Airway epithelial cell (primary cell): ENCODE measurements around a stretch of chr6.

DNA sequence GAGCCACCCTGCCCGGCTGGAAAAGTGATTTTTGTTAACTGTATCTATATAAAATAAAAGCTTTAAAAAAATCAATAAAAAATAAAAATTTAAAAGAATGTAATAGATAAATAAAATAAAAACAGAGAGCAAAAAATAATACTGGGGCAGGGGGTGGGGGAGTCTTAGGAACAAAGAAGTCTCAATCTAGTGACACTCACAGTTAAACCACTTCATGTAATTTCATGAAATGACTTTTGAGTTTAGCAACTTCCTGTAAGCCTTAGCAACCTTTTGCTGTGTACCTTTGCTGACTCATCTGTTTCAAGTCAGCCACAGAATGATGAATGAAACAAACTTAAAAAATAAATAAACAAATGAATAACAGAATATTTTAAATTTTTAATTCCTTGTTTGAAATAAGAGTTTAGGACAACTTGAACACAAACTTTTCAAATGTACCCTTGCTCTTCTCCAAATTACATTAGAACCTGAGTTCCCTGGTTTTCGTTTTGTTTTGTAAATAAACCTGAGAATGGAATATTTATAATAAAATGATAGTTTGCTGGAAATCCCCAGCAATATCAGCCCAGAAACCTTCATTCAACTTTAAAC lies 10.3 kb downstream of the MBOAT1 start:
- RAMPAGE, long total RNA: no peak

- RAMPAGE, long total RNA: no peak
These were observed 4.8 kb downstream of the E2F3 start for GRCh38 chr6:20406159-20407239.

- RAMPAGE, long total RNA: no peak
These were observed 27.8 kb downstream of the E2F3 start for GRCh38 chr6:20429059-20430231.

GRCh38 chr6:20479086-20480253 lies 54.8 kb upstream of the CDKAL1 start:
- RAMPAGE, long total RNA: no peak

GRCh38 chr6:21588013-21588840 lies 5.3 kb upstream of the SOX4 start:
- RAMPAGE, long total RNA: no peak

- RAMPAGE, long total RNA: no peak
These were observed 4.3 kb upstream of the SOX4 start for GRCh38 chr6:21589248-21589699.

- RAMPAGE, long total RNA: no peak
These were observed 147.3 kb downstream of the SOX4 start for GRCh38 chr6:21740884-21741145.

- RAMPAGE, long total RNA: no peak
These were observed 214.6 kb downstream of the SOX4 start for GRCh38 chr6:21808144-21808488.

DNA sequence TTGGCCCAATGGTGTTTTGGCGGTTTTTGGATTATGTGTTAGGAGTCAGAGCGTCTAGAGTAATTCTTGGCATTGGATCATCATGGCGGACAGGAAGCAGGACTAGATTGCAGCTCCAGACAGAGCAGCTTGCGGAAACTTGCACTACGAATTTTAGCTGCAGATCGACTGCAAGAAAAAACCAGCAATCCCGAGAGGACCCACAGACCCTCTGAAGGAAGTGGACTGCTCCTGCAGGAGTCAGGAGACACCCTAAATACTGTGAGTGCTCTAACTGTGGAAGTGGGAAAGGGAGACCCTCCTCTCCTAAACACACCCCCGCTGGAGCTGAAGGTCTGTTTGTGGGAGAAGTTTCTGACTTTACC lies 280.2 kb downstream of the SOX4 start:
- RAMPAGE, long total RNA: no peak

DNA sequence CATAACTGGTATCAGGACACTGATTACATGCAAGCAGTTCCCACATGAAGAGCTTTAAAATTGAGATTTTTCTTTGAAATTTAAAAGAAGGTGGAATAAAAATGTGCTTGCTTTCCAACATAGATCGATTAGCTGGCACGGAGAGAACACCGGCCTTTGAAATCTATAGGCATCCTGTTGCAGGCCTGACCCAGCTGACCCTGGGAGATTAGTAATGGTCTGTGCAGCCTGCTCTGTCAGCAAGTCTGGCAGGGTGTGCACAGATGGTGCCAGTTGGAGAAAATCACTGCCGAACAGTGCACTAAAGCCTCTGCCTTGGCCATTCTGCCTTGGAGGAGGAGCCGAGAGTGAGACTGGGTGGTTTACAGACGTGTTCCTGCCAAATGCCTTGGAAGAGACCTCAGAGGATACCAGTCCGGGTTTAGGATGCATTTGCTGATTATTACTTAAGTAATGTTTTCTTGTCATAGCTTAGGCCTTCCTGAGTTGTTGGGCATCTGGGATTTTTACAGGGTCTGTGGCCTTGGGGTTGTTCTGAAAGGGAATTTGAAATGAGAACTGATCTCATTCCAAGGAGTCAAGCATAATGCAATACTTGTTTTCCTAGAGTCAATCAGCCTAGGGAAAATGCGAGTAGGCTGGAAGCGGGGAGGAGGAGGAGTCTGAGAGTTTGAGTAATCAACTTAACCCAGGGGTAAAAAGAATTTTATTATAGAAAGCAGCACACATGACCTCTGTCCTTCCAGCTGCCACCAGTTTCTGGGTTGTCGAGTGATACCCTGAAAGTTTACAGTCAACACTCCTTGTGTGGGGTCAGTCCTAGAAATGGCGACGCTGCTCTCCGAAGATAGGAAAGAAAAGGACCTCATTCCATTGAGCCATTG lies 292.1 kb downstream of the SOX4 start:
- RAMPAGE, long total RNA: no peak

GRCh38 chr6:21947554-21948353 lies 349.1 kb downstream of the PRL start:
- RAMPAGE, long total RNA: no peak

GRCh38 chr6:22036306-22036653 lies 260.6 kb downstream of the PRL start:
- RAMPAGE, long total RNA: no peak

DNA sequence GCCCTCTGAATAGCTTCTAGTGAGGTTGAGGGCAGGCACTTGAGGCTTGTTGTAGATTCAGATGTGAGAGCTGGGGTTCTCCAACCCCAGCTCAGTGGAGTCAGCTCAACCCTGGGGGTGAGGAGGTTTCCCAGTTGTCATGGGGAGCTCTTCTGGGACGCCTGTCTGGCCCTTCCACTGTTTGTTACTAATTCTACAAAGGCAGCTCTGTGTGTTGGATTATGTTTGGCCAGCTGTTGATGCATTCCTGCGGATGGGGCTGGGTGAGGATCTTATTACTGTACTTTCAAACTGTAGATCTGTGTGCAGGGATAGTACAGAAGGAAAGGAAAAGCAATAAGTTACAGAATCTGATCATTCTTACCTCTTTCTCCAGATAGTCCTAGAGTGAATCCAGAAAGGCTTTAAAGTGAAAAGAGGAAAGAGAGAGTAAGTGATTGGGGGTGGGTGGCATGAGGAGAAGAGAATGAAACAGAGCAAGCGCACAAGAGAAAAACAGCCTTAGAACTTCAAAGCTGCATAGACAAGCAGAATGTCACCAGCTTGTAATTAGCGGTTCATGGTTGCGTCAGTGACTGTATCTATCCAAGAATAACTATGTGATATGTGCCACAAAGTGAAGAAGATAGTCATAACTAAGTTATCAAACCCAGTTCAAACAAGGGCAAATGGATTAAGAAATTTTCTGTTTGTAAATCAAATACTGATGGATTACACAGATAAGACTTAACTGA lies 148.6 kb downstream of the PRL start:
- RAMPAGE, long total RNA: no peak

DNA sequence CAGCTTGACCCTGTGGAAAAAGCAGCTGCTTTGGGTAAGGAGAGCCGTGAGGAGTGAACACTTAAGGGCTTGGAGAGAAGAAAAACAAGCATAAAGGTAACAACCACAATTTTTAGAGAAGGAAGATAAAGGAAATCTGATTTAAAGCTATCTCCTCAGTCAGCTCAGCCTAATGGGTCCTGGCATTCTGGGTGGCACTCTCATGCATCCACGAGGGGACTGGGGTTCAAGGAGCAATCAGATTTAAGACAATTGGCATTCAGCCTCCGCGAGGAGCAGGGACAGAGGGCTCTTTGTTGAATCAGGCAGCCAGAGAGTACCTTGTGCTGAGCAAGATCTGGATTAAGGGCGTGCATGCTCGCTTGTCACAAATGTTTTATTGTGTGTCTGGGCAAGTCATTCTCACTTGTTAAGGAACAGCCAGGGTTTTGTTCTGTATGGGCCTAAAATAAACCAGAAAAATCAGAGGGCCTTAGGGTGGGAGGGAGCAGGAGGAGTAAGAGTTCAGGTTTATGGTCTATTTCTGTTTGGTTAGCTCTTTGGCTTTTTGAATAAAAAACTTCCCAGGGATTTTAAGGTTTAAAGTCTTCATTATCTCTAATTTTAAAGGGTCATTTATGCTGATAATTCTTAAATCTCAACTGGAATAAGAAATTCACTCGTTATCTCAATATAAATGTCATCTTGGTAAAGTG lies 475.3 kb upstream of the NRSN1 start:
- RAMPAGE, long total RNA: no peak

GRCh38 chr6:24701297-24701885 lies 17.6 kb downstream of the C6orf62 start:
- RAMPAGE, long total RNA: no peak

DNA sequence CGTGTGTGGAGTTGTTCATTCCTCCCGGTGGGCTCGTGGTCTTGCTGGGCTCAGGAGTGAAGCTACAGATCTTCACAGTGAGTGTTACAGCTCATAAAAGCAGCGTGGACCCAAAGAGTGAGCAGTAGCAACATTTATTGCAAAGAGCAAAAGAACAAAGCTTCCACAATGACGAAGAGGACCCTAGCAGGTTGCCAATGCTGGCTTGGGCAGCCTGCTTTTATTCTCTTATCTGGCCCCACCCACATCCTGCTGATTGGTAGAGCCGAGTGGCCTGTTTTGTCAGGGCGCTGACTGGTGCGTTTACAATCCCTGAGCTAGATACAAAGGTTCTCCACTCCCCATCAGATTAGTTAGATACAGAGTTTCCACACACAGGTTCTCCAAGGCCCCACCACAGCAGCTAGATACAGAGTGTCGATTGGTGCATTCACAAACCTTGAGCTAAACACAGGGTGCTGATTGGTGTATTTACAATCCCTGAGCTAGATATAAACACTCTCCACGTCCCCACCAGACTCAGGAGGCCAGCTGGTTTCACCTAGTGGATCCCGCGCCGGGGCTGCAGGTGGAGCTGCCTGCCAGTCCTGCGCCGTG lies 9.3 kb upstream of the GMNN start:
- RAMPAGE, long total RNA: no peak

- RAMPAGE, long total RNA: no peak
These were observed 24.9 kb downstream of the RIPOR2 start for GRCh38 chr6:24910560-24911490.

- RAMPAGE, long total RNA: no peak
These were observed 3.5 kb downstream of the RIPOR2 start for GRCh38 chr6:24932174-24932718.

GRCh38 chr6:25004350-25004827 lies 68.6 kb upstream of the RIPOR2 start:
- RAMPAGE, long total RNA: no peak

- RAMPAGE, long total RNA: no peak
These were observed 106.2 kb upstream of the RIPOR2 start for GRCh38 chr6:25041735-25042507.